SK-MEL-5 (cell line): ENCODE measurements around the genes ZNF98, ZNF681 and POP4.

DNA sequence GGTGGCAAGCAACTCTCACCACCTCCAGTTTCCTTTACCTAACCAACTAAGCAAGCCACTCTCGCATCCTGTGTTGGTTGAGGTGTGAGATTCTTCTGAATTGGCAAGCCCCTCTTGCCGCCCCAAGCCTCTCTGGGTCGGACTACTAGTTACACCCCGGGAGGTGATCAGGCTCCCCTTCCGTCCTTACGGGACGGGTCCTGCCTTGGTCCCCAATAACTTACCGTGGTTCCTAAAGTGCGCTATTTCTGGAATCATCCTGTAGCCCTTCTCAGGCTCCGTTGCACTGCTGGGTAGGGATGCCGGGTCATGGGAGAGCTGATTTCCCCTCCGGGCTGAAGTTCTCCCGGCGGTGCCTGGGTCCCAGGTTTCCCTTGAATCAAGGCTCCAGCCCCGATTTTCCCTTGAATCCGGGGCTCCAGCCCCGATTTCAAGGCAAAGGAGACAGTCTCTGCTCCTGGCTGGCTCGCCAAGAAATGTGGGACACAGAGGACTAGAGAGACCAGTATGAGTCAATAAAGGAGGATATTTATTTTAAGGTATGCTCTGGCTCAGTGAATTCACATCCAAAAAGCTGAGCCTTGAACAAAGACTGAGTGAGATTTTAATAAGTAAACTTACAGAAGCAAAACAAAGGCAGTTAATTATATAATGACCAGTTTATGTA lies 43.4 kb downstream of the ZNF493 start:
RAMPAGE:
- cytosol, long total RNA, result no peak
- long total RNA, result no peak
- nucleus, long total RNA, result no peak

RAMPAGE:
- cytosol, long total RNA, result no peak
- long total RNA, result no peak
- nucleus, long total RNA, result no peak
Measured at GRCh38 chr19:21586557-21587381, 81.4 kb downstream of the ZNF429 start.

DNA sequence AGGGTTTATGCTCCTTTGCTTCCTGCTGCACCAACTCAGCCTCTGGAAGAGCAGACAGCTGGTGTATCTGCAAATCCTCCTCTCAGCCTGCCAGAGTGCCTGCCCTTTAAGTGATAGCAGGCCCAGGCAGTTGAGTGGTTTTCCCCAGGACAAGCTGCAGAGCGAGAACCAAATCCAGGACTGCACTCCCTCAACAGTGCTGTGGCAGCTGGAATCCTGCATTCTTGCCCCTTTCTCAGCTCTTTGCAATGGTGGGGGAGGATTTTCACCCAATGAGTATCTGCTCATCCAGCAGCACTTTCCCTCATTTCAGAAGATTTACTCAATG lies 85.5 kb downstream of the ZNF429 start:
RAMPAGE:
- cytosol, long total RNA, result no peak
- long total RNA, result no peak
- nucleus, long total RNA, result no peak

GRCh38 chr19:22422222-22422652 lies at the start of gene ZNF98:
Gene ZNF98 (minus strand): TSS chr19:22422346.
RAMPAGE:
- cytosol, long total RNA, result no peak
- long total RNA, result no peak
- nucleus, long total RNA, result no peak

DNA sequence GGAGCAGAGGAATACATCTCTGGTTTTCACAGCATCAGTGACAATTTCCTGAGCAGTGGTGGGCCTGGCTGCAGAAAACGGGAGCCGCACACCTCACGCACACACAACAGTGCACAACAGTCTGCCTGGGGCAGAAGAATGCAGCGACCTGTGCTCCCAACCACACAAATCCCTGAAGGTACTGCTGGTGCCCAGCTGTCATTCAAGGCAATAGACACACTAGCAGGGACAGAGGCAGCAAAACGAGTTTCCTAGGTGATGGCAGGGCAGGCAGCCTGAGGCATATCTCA lies 85.8 kb upstream of the ZNF492 start:
RAMPAGE:
- cytosol, long total RNA, result no peak
- long total RNA, result no peak
- nucleus, long total RNA, result no peak

GRCh38 chr19:22694656-22694981 lies 60.5 kb downstream of the ZNF492 start:
RAMPAGE:
- cytosol, long total RNA, result no peak
- long total RNA, result no peak
- nucleus, long total RNA, result no peak

DNA sequence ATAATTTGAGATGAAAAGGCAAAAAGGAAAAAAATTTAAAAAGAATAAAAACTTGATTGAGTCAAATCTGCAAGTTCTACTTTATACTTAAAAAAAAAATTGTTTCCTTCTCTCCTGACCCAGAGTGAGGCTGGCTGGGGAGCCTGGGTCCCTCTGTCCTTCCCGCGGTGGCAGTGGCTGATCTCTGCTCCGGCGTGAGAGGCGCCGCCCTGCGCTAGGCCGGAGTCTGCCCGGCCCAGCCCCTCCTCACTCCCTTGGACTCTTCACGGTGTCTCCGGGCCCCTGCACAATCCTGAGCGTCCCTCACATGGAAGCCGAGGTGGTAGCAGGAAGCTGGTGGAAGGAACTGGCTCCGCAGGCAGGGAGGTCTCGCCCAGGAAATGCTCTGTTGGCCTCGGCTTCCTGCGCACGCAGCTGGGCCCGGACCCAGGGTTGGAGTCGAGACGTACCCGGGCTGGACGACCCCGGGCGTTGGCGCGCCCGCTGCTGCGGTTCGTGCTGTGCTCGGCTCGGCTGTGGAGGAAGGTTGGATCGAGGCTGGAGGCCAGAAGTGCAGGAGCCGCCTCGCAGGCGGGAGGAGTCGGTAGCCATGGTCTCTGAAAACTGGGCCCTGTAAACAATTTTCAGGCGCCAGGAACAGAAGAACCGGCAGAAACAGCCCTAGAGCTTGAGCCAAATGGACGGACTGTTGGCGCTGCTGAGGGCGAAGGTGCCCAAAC lies 46.4 kb downstream of the ZNF724 start:
RAMPAGE:
- cytosol, long total RNA, result no peak
- long total RNA, result no peak
- nucleus, long total RNA, result no peak

DNA sequence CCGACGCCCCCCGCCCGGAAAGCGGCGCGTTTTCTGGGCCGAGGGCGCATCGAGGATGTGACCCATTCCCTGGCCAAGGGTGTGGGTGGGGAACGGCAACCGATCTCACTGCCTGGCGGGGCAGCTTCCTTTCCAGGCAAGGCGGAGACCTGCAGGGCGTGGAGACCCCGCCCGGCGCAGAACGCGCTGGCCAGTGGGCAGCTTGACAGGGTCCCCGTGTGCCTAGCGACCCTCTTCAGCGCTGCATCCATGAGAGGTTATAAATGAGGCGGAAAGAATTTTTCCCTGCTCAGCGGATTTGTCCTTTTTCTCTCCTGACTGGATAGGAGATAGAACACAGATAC lies 76.0 kb upstream of the ZNF91 start:
RAMPAGE:
- cytosol, long total RNA, result no peak
- long total RNA, result no peak
- nucleus, long total RNA, result no peak

GRCh38 chr19:23757982-23759217 lies at the start of gene ZNF681:
Gene ZNF681 (minus strand): TSS chr19:23758891.
RAMPAGE:
- cytosol, long total RNA, result no peak
- long total RNA, result no peak
- nucleus, long total RNA, result no peak

DNA sequence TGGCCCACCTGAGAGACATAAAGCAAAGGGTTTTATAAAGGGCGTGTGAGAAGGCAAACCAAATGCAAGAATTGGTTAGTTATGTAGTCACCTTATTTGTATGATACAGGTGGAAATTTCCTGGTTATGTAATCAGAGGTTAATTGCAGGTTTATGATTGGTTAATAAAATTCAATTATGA lies 952 bp downstream of the RPSA2 start:
RAMPAGE:
- cytosol, long total RNA, result no peak
- long total RNA, result no peak
- nucleus, long total RNA, result no peak

RAMPAGE:
- cytosol, long total RNA, result no peak
- long total RNA, result no peak
- nucleus, long total RNA, result no peak
Measured at GRCh38 chr19:23967729-23967928, 52.9 kb downstream of the ZNF726 start.

GRCh38 chr19:23971914-23972561 lies 57.4 kb downstream of the ZNF726 start:
RAMPAGE:
- cytosol, long total RNA, result no peak
- long total RNA, result no peak
- nucleus, long total RNA, result no peak

RAMPAGE:
- cytosol, long total RNA, result no peak
- long total RNA, result no peak
- nucleus, long total RNA, result no peak
Measured at GRCh38 chr19:24001106-24001748, 85.8 kb upstream of the ZNF254 start.

RAMPAGE:
- cytosol, long total RNA, result no peak
- long total RNA, result no peak
- nucleus, long total RNA, result no peak
Measured at GRCh38 chr19:24019319-24019771, 67.6 kb upstream of the ZNF254 start.

GRCh38 chr19:27657391-27657619 lies 1555.6 kb downstream of the UQCRFS1 start:
RAMPAGE:
- cytosol, long total RNA, result no peak
- long total RNA, result no peak
- nucleus, long total RNA, result no peak

DNA sequence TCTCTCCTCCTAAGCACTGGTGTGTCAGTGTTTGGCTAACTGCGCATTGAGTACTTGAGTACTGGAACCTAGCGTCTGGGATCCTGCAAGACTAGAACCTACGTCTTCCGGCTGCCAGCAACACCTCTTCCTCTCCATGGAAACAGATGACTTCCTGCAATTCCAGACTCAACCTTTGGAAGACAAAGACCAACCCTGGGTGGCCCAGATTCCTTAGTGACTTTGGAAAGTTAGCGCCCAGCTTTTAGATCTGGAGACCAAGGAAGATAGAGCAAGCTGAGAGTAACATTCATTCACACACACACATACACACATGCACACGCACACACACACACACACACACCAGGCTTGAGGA lies 789.0 kb downstream of the UQCRFS1 start:
RAMPAGE:
- cytosol, long total RNA, result no peak
- long total RNA, result no peak
- nucleus, long total RNA, result no peak

GRCh38 chr19:28508521-28509249 lies 704.3 kb downstream of the UQCRFS1 start:
RAMPAGE:
- cytosol, long total RNA, result no peak
- long total RNA, result no peak
- nucleus, long total RNA, result no peak

DNA sequence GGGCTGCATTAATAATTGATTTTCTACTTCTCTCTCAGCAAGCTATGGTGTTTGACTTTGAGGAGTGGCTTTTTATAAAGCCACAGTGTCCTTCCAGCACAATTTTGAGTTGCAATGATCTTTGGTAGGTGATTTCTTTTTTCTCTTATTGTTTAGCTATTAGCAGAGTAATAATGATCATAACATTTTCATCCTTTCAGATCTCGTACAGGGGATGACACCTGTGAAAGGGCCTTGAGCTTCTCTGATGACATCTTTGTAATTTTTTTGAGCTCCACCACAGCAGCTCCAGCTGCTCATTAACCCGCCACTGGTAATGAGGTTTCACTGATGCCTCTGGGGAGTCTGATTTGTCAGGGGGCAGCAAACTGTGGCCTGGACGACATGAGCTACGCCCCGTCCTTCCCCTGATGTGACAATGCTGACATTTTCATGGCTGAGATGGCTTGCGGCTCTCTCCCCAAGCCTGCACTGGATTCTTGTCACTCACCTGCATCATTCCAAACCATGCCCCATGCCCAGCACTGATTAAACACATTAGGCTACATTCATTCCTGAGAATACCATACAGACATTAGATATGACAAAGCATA lies 670.1 kb downstream of the UQCRFS1 start:
RAMPAGE:
- cytosol, long total RNA, result no peak
- long total RNA, result no peak
- nucleus, long total RNA, result no peak

DNA sequence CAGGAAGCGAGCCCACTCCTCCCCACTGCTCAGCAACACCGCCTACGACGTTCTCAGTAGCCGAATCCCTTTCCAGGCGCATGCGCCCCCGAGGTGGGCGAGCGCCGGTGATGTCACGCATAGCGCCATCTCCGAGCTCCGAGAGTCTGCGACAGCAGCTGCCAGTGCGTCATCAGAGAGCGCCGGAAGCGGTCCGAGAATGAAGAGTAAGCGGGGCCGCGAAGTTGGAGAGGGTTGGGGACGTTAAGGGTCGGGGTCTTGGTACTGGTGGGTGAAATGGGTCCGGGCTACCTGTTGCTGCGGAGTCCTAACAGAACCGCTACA lies at the start of gene POP4:
Gene POP4 (plus strand): TSS at position 164 of the 324 bp plus-strand sequence.
RAMPAGE:
- cytosol, long total RNA, result start-site peak on the plus strand centred at position 184 of the sequence, 26 bp wide, 1,104 and 1,271 reads in 2 replicates
- long total RNA, result start-site peak on the plus strand centred at position 179 of the sequence, 14 bp wide, 554 and 590 reads in 2 replicates
- nucleus, long total RNA, result no peak

GRCh38 chr19:29622334-29622925 lies 16.3 kb downstream of the POP4 start:
RAMPAGE:
- cytosol, long total RNA, result no peak
- long total RNA, result no peak
- nucleus, long total RNA, result no peak